PFSK-1 (cell line): ENCODE results near the gene LAMC1.

DNA sequence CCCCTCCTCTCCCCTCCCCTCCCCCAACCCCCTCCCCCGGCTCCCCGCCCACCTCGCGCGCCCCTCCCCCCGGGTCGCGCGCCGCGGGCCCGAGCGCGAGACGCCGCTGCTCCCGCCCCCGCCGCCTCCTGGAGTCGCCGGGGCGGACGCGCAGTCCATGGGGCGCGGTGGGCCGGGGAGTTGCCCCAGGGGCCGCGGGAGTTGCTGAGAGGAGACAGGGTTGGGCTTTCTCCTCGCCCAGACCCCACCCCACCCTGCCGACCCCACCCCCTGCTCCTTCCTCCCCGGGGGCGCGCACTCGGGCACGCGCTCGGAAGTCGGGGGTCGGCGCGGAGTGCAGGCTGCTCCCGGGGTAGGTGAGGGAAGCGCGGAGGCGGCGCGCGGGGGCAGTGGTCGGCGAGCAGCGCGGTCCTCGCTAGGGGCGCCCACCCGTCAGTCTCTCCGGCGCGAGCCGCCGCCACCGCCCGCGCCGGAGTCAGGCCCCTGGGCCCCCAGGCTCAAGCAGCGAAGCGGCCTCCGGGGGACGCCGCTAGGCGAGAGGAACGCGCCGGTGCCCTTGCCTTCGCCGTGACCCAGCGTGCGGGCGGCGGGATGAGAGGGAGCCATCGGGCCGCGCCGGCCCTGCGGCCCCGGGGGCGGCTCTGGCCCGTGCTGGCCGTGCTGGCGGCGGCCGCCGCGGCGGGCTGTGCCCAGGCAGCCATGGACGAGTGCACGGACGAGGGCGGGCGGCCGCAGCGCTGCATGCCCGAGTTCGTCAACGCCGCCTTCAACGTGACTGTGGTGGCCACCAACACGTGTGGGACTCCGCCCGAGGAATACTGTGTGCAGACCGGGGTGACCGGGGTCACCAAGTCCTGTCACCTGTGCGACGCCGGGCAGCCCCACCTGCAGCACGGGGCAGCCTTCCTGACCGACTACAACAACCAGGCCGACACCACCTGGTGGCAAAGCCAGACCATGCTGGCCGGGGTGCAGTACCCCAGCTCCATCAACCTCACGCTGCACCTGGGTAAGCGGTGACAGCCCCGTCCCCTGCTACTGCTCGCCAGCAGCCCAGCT lies at the start of gene LAMC1:
TSS of gene LAMC1 (plus strand) at position 295 of the 1,059 bp plus-strand sequence.
- RRBS = 1% methylated on average over 68 of the region's 123 CpGs

- RRBS = no CpG with 5 or more reads among the region's 7 CpGs
Observed at GRCh38 chr1:183024406-183024662, 1.1 kb downstream of the LAMC1 start.

- RRBS = no CpG with 5 or more reads among the region's 8 CpGs
Observed at GRCh38 chr1:183101791-183102219, 78.6 kb downstream of the LAMC1 start.

GRCh38 chr1:183125995-183126354 lies 60.1 kb upstream of the LAMC2 start:
- RRBS = no CpG with 5 or more reads among the region's 5 CpGs

DNA sequence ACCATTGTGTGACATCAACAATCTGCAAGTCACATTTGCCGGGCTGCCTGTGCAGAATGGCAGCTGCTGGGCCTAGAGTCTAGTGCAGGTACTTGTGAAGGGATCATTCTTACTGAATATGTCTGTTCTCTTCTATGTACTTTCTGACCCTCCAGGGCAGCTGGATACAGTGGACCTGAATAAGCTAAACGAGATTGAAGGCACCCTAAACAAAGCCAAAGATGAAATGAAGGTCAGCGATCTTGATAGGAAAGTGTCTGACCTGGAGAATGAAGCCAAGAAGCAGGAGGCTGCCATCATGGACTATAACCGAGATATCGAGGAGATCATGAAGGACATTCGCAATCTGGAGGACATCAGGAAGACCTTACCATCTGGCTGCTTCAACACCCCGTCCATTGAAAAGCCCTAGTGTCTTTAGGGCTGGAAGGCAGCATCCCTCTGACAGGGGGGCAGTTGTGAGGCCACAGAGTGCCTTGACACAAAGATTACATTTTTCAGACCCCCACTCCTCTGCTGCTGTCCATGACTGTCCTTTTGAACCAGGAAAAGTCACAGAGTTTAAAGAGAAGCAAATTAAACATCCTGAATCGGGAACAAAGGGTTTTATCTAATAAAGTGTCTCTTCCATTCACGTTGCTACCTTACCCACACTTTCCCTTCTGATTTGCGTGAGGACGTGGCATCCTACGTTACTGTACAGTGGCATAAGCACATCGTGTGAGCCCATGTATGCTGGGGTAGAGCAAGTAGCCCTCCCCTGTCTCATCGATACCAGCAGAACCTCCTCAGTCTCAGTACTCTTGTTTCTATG lies 43.5 kb upstream of the LAMC2 start:
- RRBS = no CpG with 5 or more reads among the region's 14 CpGs

- RRBS = no CpG with 5 or more reads among the region's 7 CpGs
Observed at GRCh38 chr1:183178339-183178940, 7.6 kb upstream of the LAMC2 start.

- RRBS = no CpG with 5 or more reads among the region's 18 CpGs
Observed at GRCh38 chr1:183198155-183198845, 12.2 kb downstream of the LAMC2 start.

DNA sequence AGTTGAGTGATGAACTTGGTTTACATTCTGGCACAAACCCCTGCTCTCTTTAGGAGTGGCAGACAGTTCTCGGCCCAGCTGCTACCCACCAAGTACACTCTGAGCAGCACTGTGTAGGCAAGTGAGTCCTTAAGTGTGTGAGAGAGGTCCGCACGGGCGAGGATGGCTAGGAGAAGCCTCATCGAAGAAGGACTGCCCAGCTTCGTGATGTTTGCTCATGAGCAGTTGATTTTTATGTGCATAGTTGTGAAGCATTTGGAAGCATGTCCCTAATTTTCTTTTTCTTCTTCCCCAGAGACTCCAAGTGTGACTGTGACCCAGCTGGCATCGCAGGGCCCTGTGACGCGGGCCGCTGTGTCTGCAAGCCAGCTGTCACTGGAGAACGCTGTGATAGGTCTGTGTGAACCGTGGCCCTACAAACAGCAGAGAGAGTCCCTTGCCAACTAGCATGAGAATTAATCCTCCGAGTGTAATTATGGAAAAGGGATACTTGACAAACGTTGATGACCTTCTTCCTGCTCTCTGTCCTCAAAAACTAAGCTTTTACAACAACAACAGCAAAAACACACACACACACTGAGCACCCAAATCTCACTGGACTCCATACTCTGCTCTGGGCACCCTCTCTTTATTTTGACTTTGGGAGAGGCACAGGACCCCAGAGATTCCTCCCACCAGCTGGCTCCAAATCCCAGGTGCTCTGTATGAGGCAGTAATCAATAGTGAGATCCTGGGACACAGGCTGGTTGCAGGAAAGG lies 32.2 kb downstream of the LAMC2 start:
- RRBS = no CpG with 5 or more reads among the region's 14 CpGs

- RRBS = no CpG with 5 or more reads among the region's 7 CpGs
Observed at GRCh38 chr1:183226676-183227368, 40.8 kb downstream of the LAMC2 start.

- RRBS = no CpG with 5 or more reads among the region's 6 CpGs
Observed at GRCh38 chr1:183239201-183239613, 53.1 kb downstream of the LAMC2 start.

DNA sequence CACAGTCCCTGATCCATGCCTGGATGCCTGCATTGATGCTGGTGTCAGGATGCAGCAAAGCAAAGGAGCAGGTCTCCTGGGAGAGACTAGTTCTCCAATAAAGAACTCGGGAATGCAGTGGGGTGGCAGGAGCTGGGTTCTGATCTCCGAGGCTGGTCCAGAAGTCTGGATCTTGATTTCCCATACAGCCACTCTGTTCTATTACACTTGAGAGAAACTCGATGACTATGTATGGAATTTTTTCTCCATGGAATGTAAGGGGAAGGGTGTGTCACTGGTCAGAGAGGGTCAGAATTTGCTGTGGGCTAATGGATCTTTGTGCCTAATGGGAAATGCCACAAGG lies 86.1 kb downstream of the LAMC2 start:
- RRBS = no CpG with 5 or more reads among the region's 3 CpGs

DNA sequence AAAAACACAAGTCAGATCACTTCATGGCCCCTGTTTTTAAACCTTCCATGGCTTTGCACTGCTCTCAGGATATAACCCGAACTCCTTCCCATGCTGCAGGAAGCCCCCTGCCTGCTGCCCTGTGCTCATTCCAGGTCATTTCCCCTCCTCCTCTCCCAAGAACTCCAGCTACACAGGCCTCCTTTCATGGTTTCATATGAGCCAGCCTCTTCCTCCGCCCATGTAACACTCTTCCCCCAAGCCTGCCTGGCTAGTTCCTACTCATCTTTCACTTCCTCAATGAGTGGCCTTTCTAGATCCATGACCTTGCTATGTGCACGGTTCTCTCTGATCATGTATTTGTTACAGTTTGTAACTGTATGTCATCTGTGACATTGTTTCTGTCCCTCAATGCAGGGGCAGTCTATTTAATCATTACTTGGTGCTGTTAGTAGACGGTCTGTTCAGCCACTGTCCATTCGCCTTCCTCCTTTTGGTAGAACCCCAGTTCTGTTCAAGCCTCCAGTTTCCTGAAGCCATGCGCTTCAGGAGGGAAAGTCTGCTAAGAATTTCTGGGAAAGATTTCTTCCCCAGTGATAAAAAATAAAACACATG lies 3.2 kb upstream of the NCF2 start:
- RRBS = no CpG with 5 or more reads among the region's 6 CpGs

DNA sequence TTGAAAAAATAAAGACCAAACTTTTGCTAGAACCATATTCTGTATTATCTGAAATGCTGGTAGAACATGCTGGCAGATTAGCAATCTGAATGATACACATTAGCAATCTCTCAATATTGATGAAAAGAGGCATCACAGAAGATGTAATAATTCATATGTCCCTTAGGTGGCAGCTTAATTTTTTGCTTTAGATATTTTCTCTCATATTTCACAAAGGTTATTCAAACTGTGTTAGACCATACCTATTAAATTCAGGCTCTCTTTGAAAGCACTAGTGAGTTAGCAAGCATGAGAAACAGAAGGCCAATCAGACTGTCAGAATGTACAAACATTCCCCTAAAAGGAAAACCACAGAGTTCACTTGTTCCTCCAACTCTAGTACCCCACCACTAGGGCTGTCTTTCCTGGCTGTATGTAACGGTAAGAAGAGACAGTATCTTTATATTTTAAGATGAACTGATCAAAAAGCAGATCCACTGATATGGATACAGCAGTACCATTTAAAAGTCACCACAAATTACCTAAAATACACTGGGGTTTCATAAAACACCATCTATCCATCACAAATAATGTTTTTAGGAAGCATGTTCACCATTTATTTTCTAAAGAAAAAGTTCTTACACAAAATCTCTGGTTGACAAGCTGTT lies 1.9 kb downstream of the ARPC5 start:
- RRBS = no CpG with 5 or more reads among the region's 1 CpG

DNA sequence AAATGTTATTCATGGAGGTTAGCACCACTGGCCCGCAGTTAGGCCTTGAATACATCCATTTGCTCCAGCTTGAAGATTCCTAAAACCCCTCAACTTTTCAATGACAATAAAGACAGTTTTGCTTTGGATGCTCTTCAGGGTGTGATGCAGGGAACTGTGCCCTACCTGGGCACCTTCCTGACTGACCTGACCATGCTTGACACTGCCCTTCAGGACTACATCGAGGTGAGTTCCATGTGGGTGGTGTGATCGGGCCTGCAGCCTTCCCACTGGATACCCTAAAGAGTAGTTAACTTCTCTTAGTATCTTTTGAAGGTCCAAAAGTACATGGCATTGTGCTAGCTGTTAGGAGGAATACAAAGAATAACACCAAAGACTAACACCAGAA lies 95.1 kb downstream of the RGL1 start:
- RRBS = no CpG with 5 or more reads among the region's 3 CpGs

DNA sequence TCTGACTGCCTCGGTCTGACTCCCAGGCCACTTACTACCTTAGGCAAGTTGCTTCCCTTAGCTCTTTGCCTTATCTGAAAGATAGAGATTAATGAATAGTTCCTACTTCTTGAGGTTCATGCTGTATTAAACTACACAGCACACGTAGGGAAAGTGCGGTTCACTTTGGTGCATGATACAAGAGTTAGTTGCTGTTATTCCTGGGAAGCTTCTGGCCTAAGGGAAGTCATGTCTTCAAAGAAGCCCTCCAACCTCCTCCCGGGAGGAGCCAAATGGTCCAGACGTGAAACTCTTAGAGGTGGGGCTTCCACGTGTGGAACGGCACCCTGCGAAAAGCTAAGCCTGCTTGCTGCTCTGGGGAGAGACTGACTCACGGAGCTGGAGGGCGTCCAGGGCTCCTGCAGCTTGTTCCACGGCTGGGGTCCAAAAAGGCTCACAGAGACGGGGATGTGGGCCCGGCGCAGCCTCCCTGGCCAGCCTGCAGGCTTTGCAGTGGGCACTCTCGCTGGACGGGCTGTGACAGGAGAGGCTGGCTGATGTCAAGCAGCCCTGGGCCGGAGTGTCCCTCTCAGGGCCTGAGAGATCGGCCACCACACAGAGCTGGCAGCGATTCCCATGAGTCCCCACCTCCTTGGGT lies 105.2 kb downstream of the COLGALT2 start:
- RRBS = 89% methylated on average over 3 of the region's 19 CpGs

GRCh38 chr1:184035687-184036715 lies 1.5 kb downstream of the COLGALT2 start:
- RRBS = 48% methylated on average over 3 of the region's 43 CpGs

DNA sequence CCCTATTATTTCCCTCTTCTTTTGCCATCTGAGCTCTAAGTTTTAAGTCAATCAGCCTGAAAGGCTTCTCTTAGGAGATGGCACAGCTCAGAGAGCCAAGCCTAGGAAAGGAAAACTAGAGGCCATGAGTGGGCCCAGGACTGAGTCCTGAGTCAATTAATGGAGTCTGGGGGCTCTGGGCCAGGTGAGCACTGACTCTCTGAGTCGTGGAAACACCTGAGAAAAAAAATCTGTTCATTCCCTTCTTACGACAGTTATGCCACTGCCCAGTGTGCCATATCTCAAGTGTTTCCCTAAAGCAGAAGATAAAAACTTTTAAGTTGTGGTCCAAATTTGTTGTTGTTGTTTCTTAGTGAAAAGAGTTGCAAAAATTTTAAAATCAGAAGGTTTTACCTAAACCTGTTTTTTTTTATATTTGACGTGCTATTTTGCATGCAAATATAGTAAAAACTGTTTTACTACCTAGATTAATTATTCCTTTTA lies 157.4 kb downstream of the TSEN15 start:
- RRBS = no CpG with 5 or more reads among the region's 3 CpGs

DNA sequence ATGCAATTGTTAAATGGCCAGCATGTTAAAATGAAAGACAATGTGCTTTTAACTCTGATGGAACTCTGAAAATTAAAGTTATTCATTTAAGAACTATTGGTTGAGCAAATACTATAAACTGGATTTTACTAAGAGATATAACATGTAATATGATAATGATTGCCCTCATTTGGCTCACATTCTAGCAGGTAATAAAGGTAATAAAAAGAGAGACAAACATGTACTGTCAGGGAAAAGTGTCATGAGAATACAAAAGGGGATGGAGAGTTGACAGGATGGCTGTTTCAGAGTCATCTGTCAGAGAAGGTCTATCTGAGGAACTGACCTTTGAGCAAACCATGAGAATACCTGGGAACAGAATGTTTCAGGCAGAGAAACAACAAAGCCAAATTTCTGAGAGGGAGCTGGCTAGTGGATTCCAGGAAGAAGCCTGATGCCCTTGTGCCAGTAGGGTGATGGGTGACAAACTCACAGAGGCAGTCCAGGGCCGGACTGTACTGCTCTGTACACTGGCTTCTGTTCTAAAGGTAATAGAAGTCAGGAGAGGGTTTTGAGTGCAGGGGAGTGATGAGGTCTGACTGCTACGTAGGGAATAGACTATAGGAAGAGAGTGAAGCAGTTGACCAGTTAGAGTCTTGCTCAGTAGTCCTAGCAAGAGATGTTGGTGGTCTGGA lies 107.1 kb downstream of the C1orf21 start:
- RRBS = no CpG with 5 or more reads among the region's 2 CpGs

- RRBS = no CpG with 5 or more reads among the region's 15 CpGs
Observed at GRCh38 chr1:184610795-184611704, 143.6 kb downstream of the EDEM3 start.

DNA sequence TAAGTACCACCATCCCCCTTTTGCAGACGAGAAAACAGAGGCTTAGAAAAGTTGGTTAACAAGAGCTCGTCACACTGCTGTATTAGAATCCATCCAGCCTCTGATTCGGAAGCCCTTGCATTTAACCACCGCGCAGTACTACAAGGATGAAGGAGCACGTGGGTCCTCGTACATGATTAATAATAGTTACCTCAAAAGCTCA lies 778 bp upstream of the EDEM3 start:
- RRBS = no CpG with 5 or more reads among the region's 7 CpGs